Pulmonary lymph node (tissue), 1 donor: ENCODE data around the gene RHBDD2.

GRCh38 chr7:75515695-75516416 is 23.7 kb downstream of the SPDYE5 start:
- PRO-cap = no peak

DNA sequence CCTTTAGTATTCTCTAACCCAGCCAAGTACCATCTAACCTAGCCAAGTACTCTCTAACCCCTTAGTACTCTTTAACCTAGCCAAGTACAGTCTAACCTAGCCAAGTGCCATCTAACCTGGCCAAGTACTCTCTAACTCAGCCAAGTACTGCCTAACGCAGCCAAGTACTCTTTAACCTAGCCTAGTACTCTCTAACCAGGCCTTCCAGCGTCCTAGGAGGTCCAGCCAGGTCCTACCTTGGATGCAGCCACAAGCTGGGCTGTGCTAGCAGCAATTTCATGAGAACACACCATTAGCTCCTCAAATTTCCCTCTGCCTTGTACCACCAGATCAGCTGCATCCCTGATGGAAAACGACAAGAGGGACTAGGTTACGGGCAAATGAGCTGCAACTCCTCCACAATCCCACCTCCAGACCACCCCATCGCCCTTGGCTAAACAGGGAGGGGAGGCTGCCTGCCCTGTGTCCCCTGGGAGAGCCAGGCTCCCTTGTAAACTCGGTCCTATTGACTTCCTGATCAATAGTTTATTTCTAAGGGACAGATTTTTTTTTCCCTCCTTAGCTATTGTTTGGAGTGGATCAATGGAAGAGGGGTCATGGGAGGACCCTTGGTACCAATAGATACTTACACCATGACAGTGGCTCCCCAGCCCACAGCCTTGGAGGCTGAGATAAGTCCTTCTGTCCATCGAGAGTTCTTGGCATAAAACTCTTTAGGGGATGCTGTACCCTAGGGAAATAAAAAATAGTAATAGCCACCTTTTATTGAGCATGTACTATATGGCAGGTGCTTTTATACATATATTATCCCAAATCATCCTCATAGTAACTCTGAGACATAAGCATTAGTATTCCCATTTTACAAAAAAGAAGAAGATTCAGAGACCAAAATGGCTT is 52.6 kb downstream of the SPDYE5 start:
- PRO-cap = no peak

GRCh38 chr7:75617631-75618281 is 121.0 kb downstream of the HIP1 start:
- PRO-cap = no peak

DNA sequence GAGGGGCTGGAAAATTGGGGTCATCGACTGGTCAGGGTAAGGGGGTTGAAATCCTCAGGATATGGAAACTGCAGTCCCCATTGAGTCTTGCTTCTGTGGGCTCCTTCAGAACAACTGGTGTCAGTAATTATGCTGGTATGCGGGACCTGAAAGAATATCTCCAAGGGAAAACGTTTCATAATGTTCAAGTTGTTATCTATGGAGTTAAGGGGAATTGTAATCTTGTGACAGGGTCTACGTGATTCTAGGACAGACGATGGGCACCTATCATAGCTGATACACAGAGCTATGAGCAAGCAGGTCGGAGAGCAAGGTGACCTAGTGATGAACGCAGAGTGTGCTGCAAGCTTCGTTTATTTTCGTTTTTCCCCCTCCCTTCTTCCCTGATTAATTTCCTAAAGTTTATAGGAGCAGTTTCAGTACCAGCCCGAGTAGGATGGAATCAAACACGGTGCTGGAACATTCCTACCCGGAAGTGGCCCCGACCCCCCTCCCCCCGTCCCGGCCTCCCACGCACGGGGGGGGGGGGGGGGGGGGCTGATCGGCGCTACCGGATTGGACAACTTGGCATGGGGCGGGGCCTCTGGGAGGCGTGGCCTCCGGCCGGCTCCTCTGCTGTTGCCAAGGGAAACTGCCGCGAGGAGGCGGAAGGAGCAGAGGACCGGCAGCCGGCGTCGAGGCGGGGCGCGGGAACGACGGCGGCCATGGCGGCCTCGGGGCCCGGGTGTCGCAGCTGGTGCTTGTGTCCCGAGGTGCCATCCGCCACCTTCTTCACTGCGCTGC is at the start of gene RHBDD2:
Gene RHBDD2 (plus strand): TSS at position 656 of the 783 bp plus-strand sequence.
- PRO-cap = bidirectional peak, plus-strand start at position 656 of the sequence, minus-strand start at position 456 of the sequence

DNA sequence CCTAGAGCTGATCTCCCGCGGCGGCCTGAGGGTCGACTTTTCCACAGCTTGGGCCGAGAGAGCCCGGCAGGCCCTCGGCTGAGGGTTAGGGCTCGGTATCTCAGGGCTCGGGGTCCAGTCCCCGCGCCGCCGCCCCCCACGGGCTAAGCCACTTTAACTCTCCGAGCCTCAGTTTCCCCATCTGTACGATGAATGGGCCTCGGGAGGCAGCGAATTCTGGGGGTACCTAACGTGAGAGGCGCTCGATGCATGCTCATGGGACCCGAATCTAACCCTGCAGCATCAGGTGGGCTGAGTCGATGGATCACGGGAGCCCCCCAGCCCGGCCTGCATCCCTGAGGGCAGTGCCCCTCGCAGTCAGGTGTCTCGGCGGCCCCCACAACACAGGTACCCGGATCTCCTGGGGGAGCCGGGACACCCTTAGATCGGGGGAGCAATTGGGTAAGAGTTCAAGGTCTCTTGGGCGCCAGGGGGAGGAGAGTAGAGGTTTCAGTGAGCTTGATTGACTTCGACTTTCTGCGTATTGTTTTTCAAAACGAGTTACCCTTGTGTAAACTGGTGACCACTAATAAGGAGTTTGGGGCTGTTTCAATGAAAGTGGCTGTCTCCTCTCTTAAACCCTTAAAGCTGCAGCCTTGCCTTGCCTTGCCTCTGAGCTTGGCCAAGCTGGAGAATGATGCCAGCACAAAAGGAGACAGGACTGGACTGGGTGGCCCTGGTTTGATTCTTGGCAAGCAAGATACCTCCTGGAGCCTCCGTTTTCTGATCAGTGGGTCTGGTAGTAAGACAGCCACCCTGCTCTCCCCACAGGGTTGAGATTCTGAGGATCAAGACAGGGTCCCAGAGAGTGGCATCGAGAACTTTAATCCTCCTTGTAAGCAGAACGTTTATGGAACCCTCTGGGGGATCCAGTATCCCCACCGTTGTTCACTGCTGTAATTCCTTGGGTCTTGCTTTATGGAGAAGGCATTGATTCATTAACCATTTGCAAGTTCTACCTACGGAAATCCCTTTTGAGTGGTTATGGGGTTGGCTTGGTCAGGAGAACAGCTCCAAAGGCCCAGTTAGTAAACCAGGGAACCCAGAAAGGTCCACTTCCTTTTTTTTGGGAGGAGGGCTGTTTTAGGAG is 790 bp downstream of the POR start:
- PRO-cap = no peak

DNA sequence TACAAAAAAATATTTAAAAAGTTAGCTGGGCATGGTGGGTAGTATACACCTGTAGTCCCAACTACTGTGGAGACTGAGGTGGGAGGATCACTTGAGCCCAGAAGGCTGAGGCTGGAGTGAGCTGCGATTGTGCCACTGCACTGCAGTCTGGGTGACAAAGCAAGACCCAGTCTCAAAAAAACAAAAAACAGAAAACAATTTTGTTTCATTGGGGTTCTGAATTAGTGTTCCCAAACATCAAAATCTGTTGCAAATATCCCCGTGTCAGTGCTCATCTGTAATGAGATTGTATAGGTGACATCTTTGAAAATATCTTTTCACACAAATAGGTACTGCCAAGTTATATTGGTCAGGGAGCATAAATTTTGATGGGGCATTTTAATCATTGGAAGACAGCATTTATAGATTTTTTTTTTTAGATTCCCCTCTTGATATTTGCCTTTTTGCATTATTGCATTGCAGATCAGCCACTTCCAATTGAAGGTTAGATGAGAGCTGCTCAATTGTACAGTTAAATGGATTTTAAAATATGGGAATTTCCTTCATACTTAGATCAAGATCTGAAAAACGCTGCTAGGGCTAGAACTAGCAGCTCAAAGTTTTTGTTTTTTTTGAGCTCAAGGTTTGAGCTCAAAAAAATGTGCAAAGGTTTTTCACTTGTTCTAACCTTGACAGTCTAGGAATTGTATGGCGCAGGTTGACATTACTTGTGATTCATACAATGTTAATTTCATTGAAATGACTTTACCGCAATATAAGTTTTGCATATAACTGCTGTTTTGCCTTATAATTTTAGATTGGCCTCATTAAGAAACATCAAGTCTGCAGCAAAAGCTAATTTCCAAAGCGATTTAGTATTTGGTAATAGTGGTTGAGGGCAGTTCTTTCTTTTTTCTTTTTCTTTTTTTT is 27.4 kb downstream of the POR start:
- PRO-cap = no peak

DNA sequence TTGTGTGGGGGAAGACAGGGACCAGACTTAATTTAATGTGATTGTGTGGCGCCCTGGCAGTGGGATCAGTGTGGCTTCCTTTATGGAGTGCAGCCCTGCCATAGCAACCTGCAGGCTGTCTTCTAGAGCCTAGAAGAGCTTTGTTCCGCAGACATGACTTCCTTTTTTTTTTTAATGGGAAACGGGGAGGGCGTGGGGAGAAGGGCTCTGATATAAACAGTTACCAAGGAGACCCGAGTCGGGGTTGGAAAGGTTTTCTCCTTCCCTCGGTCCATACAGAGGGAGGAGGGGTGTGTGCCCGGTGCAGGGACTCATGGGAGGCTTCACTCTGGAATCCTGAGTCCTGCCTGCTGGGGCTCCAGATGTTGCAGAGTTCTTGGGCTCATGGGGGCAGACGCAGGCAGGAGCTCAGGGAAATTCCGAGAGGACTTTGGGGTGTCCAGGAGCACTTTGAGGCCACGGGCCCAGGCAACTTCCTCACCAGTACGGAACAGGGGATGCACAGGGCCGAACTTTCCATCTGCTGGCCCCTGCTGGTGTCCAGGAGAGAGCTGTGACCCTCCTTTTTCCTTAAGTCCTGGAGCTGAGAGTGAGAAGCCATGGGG is 26.8 kb downstream of the TMEM120A start:
- PRO-cap = no peak

GRCh38 chr7:75971251-75971838 is 23.1 kb downstream of the TMEM120A start:
- PRO-cap = no peak

DNA sequence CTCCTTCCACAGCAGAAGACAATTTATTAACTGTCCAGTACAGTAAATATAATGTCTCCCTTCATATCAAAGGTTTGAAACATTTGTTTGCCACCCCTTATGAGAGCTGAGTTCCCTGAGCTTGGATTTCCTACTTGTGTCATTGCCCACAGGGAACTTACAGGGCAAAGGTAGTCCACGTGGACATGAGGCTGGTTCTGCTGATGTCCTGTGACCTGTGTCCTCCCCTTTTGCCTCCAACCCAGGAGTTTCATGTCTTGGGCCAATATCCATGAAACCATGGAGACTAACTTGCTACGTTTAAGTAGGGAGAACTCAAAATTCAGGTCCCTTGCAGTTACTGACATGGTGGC is 66.4 kb upstream of the SRRM3 start:
- PRO-cap = no peak

GRCh38 chr7:76150193-76150797 is 51.4 kb upstream of the SRRM3 start:
- PRO-cap = no peak

GRCh38 chr7:76512133-76512442 is 1.7 kb downstream of the UPK3B start:
- PRO-cap = no peak

DNA sequence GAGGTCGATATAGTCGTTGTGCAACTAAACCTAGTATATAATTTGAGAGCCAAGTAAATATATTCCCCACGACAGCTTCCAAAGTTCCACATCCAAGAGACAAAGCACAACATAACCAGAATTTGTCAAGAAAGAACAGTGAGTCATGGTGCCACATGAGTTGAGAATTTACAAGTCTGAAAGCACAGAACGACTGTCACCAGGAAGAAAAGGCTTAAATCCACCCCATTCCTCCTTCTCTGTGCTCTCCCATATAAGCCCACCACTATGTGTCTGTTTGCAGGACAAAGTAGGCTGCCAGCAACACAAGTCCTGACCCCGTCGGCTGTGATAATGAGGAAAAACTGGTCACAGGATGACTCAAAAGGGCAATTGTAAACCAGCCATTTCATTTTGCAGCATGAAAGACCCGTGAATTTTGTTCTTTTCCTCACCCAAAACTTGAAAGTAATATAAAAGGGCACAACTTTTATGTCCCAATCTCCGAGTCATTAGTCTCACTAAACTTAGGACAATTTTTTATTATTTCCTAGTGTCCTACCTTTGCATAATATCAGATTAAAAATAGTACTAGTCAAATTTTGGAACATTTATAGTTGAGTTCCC is 32.7 kb downstream of the GSAP start:
- PRO-cap = no peak

GRCh38 chr7:77481440-77482045 is 55.6 kb upstream of the PTPN12 start:
- PRO-cap = no peak

GRCh38 chr7:77547941-77548656 is 11.0 kb downstream of the PTPN12 start:
- PRO-cap = no peak

DNA sequence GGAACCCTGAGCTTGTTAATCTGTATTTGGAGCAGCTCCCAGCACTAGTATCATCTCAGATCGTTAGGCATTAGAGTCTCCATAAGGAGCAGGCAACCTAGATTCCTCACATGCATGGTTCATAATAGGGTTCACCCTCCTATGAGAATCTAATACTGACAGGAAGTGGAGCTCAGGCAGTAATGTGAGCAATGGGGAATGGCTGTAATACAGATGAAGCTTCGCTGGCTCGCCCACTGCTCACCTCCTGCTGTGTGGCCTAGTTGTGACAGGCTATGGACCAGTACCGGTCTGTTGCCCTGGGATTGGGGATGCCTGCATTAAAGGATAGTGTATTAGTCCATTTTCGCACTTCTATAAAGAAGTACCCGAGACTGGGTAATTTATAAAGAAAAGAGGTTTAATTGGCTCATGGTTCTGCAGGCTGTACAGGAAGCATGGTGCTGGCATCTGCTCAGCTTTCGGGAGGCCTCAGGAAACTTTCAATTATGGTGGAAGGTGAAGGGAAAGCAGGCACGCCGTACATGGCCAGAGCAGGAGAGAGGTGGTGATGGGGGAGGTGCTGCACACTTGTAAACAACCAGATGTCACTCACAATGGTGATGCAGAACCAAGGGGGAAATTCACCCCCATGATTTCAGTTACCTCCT is 49.7 kb downstream of the RSBN1L start:
- PRO-cap = no peak

GRCh38 chr7:77749433-77750276 is 48.6 kb downstream of the TMEM60 start:
- PRO-cap = no peak

DNA sequence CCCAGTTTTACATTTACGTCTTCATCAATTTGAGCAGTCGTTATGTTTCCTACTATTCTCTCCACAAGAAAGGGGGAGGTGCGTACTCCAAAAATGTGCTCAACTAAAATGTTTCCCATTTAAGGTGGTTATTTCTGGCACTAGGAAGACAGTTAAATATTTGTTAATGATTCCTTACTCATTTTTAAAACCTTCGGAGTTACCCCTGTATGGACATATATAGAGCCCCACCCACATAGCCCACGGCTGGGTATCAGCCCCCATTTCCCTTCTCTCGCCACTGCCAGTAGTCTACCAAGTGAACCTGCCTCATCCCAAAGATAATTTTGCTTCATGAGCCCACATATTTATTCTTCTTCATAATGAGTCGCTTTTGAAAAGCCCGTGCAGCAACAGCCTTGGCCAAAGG is 719 bp downstream of the TMEM60 start:
- PRO-cap = no peak

DNA sequence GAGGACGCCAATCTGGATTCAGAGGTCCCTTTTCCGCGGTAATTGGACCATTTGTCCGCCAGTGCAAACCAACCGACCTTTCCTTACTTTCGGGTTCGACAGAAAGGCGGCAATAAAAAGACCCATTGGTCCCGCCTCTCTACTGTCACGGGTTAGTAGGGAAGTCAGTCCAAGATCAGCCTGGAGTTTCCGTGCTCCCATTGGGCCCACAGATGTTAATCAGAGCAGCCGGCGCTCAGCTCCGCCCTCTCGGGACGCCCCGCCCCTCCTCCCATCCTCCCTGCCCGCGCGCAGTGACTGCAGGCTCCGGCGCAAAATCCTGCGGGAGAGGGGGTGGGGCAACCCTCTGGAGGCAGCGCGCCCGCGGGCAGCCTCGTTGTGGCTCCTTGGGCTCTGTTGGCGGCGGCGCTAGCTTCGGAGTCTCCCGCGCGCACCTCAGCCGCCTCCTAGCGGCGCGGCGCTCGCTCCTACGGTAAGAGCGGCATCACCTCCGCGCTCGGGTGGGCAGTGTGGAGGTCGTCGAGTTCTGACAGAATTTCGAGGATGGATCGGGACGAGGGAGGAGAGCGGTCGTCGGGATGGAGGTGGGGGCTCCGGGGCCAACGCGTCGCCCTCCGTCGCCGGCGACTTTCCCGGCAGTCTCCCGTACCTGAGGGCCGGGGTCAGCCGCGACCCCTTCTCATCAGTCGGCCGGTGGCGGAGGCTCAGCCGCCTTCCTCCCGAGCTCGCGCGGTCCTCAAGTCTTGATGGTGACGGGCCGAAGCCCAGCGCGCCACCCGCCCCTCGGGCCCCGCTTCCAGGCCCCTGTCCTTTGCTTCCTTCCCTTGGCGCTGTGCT is 484 bp upstream of the TMEM60 start:
- PRO-cap = bidirectional peak, plus-strand start at position 61 of the sequence, minus-strand start outside the sequence; bidirectional peak, plus-strand start at position 314 of the sequence, minus-strand start at position 149 of the sequence

DNA sequence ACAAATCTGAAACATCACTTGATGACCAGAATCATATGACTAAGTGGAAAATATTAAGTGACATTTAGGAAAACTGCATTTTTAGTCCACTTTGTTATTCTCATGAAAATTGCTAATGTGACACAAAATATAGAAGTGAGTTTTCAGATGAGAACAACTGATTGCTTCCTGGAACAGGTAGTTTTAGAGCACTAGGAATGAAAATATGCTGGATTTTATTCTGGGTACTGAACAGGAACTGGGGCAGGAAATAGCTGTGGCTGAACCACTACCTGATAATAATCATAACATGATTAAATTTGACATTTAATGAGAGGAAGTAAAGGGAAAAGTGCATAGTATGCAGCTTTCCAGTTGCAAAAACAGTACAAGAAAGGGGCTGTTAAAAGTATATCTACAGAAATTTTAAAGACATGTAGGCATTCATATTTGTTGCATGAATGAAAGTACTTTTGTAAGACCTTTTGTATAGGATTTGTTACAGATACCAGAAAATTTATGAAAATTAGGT is 4.8 kb upstream of the TMEM60 start:
- PRO-cap = bidirectional peak, plus-strand start at position 309 of the sequence, minus-strand start at position 280 of the sequence

- PRO-cap = no peak
Observed at GRCh38 chr7:77990052-77990669, 191.9 kb upstream of the TMEM60 start.